Cardiac atrium fibroblast (primary cell): ENCODE results near the genes ARMS2, PSTK, HMX3, BUB3 and CTBP2.

- RAMPAGE, long total RNA = no peak
Observed at GRCh38 chr10:122454354-122454726, at the start of gene ARMS2. Gene ARMS2, plus strand, starts transcription at chr10:122454653.

- RAMPAGE, long total RNA = no peak
Observed at GRCh38 chr10:122674826-122675215, 2.2 kb downstream of the SPADH start.

DNA sequence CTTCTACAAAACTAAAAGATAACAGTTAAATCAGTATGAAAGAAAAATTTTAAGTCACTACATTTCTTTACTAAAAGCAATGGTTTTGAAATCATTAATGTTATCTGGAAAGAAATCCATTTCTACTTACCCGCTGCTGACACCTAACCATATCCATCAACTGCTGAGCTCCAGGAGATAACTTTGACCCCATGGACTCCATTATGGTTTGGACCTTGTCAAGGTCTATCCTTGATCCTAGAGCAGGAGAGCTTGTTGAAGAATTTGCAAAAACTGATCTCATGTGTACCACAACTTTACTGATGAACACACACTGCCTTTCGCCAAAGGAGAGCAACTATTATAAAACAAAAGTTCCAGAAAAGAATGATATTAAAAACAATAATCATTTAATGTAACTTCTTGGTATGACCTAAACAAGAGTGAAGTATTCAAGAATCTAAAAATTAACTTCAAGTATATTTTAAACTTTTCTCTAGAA lies 5.5 kb downstream of the C10orf88 start:
- RAMPAGE, long total RNA = no peak

DNA sequence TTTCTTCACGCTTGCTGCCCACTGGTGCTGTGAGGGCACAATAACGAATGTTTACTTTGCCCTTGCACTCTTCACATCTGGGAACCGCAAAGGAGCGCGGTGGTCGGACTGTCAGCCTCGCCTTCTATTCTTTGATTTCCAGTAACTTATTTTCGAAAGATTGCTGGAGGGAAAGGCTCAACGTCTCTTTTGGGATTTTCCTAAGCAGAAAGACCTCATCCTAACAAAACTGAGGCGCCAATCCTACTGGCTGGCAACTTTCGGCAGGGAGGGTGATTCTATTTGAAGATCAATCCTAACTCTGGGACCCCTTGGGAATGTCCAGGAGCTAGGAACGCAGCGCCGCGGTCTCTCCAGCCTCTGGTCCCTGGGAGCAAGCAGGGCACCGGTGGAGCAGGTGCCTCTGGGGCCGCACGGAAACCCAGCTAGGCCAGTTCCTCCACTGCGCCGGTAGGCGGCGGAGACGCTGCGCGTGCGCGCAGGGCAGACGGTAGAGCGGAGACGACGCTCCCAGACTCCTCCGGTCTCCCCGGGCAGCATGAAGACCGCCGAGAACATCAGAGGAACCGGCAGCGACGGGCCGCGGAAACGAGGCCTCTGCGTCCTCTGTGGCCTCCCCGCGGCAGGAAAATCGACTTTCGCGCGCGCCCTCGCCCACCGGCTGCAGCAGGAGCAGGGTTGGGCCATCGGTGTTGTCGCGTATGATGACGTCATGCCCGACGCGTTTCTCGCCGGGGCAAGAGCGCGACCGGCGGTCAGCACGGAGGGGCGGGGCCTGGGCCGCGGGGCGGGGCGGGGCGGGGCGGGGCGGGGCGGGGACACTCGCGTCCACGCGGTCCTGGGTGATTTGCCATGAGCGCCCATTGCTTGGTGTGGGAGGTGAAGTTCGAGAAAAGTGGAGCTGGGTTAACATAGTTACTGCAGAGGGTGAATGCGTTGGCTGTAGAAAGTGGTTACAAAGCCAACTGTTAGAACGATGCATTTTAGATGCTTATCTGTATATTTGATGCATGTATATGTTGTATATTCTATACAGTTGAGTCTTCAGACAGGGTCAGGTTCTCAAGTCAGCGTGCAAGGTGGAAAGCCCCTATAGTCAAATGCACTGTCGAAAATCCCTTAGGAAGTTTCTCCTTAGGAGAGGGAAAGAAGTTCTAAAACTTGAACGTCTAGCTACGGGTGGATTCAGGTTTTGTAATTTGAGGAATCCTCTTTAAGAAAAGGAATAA lies at the start of gene PSTK:
Gene PSTK (plus strand): TSS at position 460 of the 1,229 bp plus-strand sequence.
- RAMPAGE, long total RNA = no peak

GRCh38 chr10:122997113-122997631 lies 11.4 kb downstream of the IKZF5 start:
- RAMPAGE, long total RNA = no peak

DNA sequence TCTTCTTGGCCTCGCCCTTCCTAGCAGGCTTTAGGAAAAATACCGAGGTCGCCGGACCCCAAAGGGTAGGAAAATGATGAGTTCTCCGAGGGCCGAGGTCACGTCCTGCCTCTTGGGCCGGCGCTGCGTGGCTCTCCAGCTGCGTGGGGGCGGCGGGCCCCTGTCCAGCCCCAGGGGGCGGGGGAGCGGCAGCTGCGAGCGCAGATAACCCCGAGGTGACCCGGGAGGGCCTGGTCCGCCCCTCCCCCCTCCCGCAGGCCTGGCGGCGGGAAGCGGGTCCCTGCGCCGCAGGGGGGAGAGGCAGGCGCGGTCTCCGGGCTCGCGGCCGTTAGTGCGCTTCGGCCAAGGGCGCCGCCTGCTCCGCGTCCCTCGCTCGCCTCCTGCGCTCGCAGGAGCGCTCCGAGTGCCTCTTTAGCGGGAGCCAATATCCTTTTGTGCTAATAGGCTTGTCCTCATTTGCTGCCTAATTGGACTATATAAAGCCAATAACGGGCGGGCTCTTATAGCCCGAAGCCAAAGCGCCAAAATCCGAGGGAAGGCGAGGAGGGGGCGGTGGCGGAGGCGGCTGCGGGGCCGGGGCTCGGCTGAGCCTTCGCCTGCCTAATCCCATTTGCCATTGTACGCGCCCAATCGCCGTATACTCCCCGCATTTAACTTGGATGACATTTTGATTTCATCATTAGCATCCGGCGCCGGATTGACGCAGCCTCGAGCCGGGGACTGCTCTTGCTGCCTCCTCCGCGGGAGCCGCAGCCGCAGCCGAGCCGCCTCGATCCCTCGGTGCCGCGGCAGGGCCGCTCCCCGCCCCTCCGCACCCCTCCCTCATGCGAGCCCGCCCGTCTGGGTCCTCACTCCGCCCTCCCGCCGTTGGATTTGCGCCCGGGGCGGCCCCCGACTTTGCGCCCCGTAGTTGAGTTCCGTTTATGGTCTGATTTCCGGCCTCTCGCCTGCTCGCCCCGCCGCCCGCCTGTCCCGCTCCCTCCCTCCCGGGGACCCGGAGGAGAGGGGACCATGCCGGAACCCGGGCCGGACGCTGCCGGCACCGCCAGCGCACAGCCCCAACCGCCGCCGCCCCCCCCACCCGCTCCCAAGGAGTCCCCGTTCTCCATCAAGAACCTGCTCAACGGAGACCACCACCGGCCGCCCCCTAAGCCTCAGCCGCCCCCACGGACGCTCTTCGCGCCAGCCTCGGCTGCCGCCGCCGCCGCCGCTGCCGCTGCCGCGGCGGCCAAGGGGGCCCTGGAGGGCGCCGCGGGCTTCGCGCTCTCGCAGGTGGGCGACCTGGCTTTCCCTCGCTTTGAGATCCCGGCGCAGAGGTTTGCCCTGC lies at the start of gene HMX3:
Gene HMX3 (plus strand): TSS at position 931 of the 1,327 bp plus-strand sequence.
- RAMPAGE, long total RNA = no peak

DNA sequence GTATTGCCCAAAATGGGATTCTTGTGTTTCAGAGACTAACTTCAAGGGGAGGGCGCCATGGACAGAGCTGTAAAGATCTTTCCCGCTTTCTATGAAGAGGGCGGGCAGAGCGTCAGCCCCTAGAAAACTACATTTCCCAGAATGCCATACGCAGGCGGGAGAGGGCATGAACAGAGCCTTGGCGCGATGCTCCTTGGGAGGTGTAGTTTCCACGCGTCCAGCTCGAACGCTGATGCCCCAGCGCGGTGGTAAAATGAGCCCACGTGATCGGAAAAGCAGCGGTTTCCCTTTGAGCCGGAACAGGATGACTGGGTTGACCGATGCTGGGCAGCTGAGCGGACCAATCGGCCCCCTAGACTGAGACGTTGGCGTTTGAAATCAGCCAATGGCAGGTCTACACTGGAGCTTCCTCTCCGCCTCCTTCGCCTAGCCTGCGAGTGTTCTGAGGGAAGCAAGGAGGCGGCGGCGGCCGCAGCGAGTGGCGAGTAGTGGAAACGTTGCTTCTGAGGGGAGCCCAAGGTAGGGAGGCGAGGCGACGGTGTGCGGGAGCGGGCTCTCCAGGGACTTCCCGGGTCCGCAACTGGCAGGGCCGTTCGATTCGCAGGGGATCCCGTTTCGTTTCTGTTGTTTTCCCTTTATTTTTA lies at the start of gene BUB3:
Gene BUB3 (plus strand): TSS at position 436 of the 644 bp plus-strand sequence.
- RAMPAGE, long total RNA = start-site peak on the plus strand centred at position 446 of the sequence, 21 bp wide, 577 and 373 reads in 2 replicates

DNA sequence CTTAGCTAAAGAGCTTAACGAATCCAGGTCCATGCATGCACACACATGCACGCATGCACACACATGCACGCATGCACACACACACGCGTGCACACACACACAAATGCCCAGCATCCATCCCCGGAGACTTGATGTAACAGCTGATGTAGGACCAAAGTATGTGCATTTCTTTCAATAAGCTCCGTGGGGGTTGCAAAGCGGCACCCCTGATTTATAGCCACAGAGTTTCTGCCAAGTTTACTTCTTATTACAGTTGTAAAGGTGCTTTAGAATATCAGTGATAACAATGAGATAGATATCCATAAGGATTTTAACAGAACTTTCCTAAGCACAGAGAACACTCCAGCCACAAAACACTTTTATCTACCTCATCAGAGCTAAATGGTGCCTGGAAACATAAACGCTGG lies 12.1 kb downstream of the CHST15 start:
- RAMPAGE, long total RNA = no peak

DNA sequence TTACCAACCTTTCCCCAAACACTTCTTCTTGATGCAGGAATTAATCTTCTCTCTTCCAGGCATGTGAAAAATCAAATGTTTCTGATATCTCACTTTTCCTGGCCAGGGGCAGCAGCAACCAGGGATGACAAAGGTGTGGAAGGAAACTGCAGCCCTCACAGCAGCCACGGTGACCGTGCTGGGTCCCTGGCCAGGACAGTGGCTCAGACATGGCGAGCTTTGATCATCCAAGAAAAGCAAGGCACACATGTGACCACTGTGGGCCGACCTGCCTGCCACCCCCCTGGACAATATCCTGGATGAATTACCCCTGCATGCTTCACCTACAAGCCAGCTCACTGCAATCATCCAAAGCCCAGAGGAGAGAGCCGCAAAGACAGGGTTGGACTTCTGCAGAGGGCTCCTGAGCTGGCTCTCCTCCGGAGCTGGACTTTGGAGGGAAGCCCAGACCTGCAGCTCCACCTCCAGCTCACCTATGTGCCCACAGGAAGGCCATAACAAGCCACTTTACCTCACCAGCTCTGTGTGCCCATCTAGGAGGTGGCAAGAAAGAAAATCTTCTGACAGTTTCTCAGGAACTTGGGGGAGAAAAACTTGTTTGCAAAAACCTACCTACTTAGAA lies 2.7 kb downstream of the CHST15 start:
- RAMPAGE, long total RNA = no peak

DNA sequence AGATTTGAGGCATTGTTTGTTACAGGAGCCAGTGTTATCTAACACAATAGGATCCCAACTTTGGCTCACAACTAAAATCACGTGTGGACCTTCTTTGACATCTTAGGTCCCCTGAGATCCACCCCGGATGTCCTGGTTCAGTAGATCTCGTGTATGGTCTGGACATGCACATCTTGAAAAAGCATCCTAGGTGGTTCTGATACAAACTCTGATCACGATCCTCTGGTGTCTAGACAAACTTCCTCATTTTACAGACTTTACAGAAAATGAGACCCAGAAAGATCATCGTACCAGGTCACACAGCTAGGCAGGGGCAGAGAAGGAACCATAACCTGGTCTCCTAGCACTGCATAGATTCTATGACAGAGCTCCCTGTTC lies 30.7 kb upstream of the CHST15 start:
- RAMPAGE, long total RNA = no peak

- RAMPAGE, long total RNA = no peak
Observed at GRCh38 chr10:124403479-124404070, 15.1 kb downstream of the OAT start.

GRCh38 chr10:124601268-124601937 lies 139.8 kb downstream of the LHPP start:
- RAMPAGE, long total RNA = no peak

DNA sequence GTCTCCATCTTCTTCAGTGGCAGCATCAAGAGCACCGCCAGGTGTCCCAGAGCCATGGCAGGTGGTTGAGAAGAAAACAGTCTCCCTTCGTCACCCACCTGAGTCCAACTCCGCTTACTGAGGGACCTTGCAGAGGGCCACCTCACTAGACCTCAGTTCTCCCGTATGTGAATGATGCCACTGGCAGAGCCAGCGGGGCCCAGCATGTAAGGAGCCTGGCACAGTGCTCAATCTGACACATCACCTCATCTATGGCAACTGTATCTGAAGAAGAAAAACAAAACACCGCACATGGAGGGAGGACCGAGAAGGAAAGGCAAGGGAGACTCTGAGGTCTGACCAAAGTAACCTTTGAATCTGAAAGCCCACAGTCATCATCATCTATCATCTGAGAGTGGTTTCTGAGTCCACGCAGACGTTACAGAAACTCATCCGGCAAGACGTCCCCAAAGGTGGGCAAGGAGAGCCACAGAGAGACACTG lies 49.3 kb downstream of the FAM53B start:
- RAMPAGE, long total RNA = no peak

GRCh38 chr10:124788139-124788668 lies 3.5 kb downstream of the EEF1AKMT2 start:
- RAMPAGE, long total RNA = no peak

GRCh38 chr10:124916618-124917618 lies 25.0 kb upstream of the ZRANB1 start:
- RAMPAGE, long total RNA = no peak

- RAMPAGE, long total RNA = no peak
Observed at GRCh38 chr10:124984283-124985245, 42.6 kb downstream of the ZRANB1 start.

DNA sequence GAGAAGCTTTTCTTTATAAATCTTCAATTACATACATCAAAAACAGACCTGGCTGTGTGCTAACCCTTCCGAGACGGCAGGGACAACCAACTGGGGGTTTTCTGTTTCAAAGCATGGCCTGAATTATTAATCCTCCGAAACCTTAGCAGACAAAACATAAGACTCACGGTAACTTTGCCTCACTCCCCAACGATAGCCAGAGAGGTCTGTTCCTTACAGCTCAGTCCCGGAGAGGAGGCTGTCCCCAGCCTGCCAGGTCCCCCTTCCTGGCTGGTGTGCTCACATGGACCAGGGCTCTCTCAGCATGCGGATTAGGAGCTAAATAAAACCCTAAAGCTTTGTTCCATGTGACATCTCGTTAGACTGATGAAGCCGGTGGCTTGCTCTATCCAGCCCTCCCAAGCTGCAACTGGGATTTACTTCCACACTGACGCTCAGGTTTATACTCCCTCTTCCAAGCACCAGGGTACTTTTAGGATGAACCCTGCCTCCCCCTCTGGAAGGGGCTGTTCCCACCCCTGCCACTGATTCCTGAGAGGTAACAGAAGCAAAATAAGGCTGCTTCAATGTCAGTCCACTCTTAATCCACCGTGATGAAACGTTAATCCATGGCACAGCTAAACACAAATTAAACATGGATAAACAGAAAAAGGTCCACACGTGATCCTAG lies at the start of gene CTBP2:
Gene CTBP2 (minus strand): TSS at position 281 of the 670 bp plus-strand sequence.
- RAMPAGE, long total RNA = no peak

- RAMPAGE, long total RNA = no peak
Observed at GRCh38 chr10:125054824-125055361, 27.0 kb upstream of the CTBP2 start.

DNA sequence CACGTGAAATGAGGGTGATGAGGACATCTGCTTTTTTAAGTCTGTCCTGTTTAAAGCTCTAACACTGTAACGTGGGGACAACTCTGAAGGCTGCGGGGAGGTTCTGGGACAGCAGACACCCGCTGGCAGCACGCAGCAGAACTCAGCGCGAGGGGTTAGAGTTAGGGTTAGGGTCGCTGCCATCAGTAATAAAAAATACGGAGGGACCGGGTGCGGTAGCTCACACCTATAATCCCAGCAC lies 34.4 kb upstream of the CTBP2 start:
- RAMPAGE, long total RNA = no peak

DNA sequence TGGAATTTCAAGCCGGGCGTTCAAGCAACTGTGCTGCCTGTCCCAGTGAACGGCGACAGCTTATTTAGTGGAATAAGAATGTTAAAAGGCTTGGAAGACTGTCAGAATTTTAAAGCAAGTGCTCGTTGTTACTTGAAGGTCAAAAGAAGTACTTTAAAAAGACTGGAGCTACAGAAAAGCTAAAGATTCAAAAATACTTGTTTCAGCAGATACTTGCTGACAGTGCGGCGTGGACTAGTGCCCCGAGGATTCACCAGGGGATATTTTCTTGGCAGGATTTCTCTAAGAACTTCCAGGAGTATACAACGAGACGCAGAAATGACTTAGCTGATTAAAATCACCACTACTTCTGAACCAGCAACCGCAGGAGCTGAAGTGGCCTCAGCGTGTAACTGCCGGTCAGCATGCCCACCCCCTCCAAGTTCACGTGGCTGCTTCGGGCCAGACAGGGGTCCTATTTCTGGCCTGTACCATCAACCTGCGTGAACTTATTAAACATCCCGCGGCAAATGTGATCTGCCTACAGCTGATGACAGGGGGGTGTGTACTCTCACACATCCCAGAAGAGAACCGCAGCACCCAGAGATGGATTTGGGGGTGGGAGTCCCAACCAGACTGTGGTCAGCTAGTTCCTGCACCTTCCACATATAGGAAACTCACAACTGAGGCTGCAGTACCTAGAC lies 86.1 kb upstream of the CTBP2 start:
- RAMPAGE, long total RNA = no peak